HTR-8/SVneo (cell line): ENCODE measurements around a stretch of chr14.

DNA sequence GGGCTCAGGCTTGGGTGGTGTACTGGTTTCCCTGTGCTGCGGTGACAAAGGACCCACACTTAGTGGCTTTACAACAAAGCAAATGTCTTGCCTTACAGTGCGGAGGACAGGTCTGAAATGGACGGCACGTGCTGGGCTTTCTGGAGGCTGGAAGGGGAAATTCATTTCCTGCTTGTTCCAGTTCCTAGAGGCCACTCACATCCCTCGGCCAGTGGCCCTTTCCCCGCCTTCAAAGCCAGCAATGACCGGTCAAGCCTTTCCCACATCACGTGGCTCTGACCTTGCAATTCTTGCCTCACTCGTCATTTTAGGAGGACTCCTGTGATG is 298.2 kb upstream of the RTL1 start:
- RRBS: no CpG with 5 or more reads among the region's 9 CpGs

DNA sequence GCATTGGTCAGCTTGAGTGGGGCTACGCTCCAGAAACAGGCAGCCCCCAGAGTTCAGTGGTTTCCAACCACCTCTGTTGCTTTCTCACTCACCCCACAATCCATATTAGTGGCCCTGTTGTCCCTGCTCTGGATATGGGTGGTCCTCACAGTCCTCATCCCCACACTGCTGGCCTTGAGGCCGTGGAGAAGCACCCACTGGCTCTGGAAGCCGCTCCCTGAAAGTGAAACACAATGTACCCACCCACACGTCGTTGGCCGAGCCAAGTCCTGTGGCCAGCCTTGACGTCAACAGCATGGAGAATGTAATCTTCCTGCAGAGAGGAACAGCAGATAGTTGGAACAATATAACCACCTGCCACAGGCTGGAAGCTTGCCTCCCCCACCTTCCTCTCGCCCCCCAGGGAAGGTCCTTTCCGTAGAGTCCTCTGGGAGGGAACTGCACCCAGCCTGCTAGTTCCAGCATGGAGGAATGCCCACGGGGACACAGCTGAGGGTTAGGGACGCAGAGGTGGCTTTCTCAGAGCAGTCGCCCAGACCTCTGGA is 351.9 kb upstream of the RTL1 start:
- RRBS: no CpG with 5 or more reads among the region's 12 CpGs

DNA sequence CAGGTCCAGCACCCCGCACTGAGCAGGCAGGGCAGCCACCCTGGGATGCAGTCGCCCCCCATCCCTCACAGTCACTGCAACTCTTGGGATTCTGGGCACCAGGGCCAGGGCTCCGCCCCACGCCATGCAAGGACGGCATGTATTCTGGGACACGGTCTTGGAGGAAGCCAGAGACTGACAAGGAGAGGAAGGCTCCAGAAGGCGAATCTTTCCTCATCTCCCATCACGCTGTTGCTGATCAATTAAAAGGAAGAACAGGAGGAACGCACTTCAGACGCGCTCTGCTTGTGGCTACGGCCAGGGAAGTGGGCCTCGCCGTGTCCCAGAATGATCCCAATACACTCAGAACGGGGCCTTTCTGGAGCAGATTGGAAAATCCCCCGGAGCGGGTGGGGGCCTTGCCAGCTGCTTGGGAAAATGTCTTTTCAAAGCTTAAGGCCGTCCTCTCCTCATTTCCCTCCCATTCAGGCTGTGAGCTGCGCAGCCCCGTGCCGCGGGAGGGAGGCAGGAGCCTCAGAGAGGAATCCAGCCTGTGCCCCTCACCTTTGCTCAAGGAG is 254.4 kb upstream of the PPP2R5C start:
- RRBS: no CpG with 5 or more reads among the region's 22 CpGs

GRCh38 chr14:101760284-101760793 is 1.2 kb upstream of the PPP2R5C start:
- RRBS: no CpG with 5 or more reads among the region's 37 CpGs

DNA sequence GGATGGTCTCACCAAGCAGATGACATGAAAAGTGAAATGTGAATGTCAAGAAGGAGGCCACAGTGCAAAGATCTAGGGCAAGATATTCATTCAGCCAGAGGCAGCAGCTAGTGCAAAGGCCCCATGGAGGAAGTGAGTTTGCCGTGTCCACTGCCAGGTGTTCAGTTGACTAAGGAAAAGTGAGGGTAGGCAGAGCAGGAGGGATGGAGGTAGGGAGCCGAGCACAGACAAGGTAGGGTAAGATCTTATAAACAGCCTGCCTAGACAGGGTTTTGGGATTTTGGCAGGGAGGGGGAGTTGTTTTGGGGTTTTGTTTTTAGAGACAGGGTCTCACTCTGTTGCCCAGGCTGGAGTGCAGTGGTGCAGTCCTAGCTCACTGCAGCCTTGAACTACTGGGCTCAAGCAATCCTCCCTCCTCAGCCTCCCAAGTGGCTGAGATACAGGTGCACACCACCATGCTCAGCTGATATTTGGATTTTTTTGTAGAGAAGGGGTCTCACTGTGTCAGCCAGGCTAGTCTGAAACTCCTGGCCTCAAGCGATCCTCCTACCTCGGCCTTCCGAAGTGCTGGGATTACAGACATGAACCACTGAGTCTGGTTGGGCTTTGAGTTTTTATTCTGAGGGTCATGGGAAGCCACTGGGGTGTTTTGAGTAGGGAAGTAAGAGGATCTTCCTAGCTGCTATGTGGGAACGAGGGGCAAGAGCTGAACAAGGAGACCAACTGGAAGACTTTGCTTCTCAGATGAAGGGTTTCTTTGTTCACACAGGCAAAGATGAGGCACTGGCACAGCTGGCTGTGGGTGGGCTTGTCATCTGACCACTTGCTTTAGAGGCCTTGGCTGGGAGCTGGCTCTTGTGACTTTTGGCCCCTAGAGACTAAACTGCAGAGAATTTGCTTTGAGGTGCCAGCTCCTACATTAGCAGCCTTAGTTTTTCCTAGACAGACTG is 12.2 kb downstream of the PPP2R5C start:
- RRBS: no CpG with 5 or more reads among the region's 6 CpGs

DNA sequence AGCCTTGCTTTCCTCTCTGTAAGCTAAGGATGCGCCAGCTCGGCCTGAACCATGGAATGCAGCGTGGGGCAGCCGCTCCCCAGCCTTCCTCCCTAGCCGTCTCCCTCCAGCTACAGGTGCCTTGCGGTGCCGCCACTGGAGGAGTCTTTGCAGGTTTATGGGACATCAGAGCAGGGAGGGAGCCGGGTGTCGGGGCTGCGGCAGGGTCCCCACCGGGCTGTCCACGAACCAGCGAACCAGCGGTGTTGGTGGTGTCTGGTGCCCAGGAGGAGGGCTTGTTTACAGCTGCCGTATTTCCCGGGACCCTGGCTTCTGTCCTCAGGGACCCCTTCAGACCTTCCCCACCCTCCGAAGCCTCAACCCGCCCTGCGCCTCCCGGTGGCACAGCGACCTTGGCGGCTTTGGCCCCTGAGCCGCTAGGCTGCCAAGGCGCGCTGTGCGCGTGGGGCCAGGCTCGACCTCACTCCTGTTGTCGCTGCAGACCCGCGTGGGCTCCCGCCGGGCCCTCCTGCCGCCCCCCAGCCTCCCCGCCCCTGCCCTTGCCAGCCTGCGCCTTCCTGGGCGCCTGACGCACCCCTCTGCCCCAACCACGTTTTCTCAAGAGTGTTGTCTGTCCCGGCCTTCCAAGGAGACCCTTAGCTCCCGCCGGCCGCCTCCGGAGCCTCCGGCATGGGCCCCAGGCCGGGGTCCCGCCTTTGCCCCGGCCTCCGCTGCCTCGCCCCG is 19.6 kb downstream of the PPP2R5C start:
- RRBS: 64% methylated on average over 19 of the region's 51 CpGs

- RRBS: no CpG with 5 or more reads among the region's 12 CpGs
Observed at GRCh38 chr14:101816004-101816631, 54.6 kb downstream of the PPP2R5C start.

DNA sequence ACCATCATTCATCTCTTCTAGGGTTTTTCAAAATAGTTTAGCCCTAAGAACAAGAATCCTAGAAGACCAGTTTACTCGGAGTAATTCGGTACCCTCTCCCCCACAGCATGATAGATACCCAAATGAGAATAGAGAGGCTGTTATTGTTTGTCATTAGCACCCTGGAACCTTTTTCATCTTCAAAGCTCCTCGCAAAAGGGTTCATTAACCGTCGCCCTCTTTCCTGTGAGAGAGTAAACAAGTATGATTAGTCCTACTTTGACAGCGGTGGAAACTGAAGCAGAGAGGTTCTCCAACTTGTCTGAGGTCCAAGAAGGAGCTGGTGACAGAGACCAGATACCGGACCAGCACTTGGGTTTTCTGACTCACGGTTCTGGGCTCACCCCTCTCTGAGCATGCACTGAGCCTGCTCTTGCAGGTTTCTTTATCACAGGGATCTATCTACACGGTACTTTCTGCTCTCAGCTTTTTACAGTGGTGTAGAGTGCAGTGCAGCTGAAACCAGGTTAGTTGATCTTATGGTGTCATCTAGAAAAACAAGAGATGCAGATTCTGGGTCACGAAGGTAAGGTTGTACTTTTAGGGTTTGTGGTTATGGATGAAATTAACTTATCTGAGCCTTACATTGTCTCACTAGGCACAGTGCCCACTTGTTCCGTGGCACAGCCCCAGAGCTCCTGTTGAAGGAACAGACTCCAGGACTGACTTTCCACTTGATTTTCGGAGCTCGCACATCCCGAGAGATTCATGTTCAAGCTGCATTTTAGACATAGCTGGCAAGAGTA is 62.1 kb downstream of the PPP2R5C start:
- RRBS: no CpG with 5 or more reads among the region's 14 CpGs

GRCh38 chr14:101835979-101836624 is 74.6 kb downstream of the PPP2R5C start:
- RRBS: no CpG with 5 or more reads among the region's 8 CpGs

- RRBS: no CpG with 5 or more reads among the region's 3 CpGs
Observed at GRCh38 chr14:101849750-101849973, 88.2 kb downstream of the PPP2R5C start.

DNA sequence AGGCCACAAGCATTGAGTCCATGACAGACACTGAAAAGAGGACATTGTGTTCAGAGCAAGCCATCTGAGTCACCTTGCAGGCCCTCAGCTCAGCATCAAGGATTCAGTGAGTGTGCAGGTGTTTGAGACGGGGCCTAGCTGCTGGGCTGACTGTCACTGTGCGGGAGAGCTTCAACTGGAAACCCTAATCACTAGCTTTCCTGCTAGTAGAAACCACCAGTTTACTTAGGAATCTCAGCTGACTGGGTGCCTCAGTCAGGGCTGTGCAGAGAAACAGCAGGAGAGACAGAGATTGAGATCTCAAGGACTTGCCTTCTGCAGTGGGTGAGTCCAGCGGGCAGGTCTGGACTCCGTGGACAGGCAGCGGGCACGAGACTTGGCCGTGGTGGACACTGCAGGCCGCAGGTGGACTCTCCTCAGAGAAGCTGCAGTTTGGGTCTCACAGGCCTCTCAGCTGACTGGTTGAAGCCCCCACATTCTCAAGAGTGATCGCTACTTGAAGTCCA is 86.0 kb upstream of the DYNC1H1 start:
- RRBS: no CpG with 5 or more reads among the region's 9 CpGs

GRCh38 chr14:101965624-101966434 is 1.5 kb downstream of the DYNC1H1 start:
- RRBS: no CpG with 5 or more reads among the region's 5 CpGs

GRCh38 chr14:101980234-101981144 is 16.1 kb downstream of the DYNC1H1 start:
- RRBS: no CpG with 5 or more reads among the region's 13 CpGs

- RRBS: no CpG with 5 or more reads among the region's 16 CpGs
Observed at GRCh38 chr14:102029434-102030152, 57.3 kb downstream of the HSP90AA1 start.

DNA sequence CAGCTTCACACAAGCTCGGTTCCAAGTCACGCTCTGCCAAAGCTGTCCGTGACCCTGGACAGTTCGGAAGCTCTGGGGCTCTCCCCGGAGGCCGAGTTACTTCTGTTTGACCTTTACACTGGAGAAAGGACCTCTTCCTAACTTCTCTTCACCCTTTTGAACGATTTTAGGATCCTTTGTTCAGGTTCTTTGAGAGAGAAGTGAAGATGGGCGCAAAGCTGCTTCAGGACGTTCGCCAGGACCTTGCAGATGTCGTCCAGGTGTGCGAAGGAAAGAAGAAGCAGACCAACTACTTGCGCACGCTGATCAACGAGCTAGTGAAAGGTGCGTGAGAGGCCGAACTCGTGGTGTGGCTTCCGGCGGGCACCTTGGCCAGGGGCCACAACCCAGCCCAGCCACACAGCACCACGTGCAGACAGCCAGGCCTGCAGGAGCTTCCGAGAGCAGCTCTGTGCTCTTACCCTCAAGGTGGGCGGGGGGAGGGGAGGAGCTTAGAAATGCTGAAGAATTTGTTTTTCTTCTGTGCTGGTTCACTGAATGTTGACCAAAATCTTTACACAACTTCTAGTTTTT is 38.4 kb downstream of the HSP90AA1 start:
- RRBS: no CpG with 5 or more reads among the region's 23 CpGs

DNA sequence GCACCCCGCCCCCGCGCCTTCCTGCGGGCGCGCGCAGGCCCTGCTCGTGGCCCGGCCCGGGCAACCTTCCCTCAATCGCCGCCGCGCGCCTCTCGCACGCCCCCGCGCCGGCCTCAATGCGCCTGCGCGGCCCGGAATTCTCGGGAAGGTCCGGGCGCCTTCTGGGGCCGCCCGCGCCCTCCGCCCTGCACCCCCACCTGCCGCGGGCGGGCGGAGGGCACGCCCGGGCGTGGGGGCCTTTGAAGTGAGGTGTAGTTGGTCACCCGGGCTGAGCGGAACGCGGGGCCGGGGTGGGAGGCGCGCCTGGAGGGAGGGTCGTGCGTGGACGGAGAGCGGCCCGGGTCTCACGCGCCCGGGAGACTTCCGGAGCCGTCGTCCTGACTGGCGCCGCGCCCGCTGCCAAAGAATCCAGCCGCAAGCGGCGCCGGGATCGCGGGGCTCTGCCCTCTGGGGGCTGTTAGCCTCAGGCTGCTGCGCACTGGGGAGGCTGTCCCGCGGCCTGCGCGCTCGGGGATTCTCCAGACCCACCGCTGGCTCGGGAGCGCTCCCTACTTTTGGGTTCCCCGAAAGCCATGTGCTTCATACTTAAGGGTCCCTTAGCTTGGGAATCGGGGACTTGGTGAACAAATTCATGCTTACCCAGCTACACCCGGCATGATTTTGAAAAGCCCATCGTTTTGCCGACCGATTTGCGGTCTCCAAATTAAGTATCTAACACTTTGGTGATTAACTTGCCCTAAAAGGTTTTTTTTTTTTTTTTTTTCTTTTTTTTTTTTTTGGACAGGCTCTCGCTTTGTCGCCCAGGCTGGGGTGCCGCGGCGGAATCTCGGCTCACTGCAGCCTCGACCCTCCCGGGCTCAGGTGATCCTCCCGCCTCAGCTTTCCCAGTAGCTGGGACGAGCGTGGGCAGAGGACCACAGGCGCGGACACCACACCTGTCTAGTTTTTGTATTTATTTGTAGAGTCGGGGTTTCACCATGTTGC is 636 bp upstream of the HSP90AA1 start:
- RRBS: 1% methylated on average over 48 of the region's 96 CpGs

GRCh38 chr14:102191004-102191582 is 51.4 kb downstream of the WDR20 start:
- RRBS: no CpG with 5 or more reads among the region's 4 CpGs

DNA sequence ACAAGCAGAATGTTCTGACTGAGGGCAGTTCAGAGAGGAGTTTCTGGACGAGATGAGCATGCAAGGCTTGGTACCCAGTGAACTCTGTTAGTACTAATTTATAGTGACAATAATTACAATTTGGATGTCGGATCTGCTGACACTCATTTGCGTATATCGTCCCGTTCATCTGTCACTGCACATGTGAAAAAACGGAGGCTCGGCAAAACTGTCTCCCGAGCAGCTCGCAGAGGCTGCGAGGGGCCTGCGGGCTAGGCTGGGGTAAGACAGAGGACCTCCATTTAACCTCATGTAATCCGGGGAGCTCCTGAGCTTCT is 275 bp downstream of the CINP start:
- RRBS: 6% methylated on average over 1 of the region's 12 CpGs

GRCh38 chr14:102508224-102508750 is 1.3 kb downstream of the ANKRD9 start:
- RRBS: no CpG with 5 or more reads among the region's 15 CpGs

GRCh38 chr14:102510184-102510753 is 693 bp upstream of the ANKRD9 start:
- RRBS: 15% methylated on average over 5 of the region's 33 CpGs